OVCAR3 (cell line): Measurements from ENCODE around the genes SELPLG and UNG.

DNA sequence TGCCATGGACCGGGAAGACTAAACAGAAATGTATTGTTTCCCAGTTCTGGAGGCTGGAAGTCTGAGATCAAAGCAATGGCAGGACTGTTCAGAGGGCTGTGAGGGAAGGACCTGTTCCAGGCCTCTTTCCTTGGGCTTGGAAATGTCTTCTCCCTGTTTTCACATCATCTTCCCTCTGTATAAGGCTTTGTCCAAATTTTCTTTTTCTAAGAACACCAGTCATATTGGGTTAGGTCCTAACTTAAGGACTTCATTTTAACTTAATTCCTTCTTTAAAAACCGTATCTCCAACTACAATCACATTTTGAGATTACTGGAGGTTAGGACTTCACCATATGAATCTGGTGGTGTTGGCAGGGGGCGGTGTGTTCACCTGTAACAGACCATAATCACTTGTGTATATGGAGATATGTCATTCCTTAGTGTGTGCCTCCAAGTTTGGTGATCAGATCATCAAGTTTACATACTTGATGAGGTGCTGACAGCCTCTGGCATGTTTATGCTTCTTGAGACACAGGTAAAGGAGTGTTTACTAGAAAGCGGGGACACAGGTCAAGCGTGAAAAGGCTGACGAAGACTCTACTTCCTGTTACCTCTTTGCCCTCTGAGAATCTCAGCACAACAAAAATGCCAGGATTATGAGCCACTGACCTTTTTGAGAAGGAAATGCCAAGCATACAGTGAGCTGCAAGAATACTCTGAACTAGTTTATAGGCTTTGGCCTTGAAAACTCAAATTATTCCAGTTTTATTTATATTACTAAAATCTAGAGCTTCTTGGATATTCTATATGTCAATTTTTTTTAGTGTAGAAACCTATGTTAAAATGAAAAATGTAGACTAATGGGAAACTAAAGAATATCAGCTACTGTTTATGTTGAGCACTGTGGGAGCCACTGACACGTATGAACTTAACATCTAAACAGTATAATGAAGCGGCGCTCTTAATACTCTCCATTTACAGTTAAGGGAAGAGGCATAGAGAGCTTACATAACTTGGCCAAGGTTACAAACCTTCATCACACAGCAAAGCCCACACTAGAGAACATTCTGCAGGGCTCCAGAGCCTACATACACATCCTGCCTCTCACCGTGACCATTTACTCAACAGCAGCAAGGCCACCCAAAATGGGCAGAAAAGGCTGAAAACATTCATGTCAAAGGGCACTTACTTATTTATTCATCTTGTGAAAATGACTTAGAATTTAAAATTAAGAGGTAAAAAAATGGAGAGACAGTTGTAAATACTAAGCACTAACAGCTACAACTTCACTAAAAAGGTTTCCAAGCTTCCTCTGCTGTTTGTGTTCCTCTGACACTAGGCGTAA, 29.5 kb downstream of the PRDM4 start:
- RRBS = no CpG with 5 or more reads among the region's 11 CpGs

GRCh38 chr12:108315908-108316473, 23.1 kb downstream of the CMKLR1 start:
- RRBS = no CpG with 5 or more reads among the region's 7 CpGs

DNA sequence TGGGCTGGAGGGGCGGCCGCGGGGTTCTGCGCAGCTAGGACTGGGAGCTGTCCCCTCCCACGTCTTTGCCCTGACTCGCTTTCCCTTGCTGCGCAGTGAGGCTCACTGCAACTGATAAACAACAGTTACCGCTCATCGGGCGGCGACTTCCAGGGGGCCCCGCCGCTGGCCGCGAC, 275 bp downstream of the ISCU start:
- RRBS = no CpG with 5 or more reads among the region's 15 CpGs

GRCh38 chr12:108633461-108634293, at the start of gene SELPLG:
Gene SELPLG (minus strand): TSS chr12:108633894.
- RRBS = no CpG with 5 or more reads among the region's 14 CpGs

DNA sequence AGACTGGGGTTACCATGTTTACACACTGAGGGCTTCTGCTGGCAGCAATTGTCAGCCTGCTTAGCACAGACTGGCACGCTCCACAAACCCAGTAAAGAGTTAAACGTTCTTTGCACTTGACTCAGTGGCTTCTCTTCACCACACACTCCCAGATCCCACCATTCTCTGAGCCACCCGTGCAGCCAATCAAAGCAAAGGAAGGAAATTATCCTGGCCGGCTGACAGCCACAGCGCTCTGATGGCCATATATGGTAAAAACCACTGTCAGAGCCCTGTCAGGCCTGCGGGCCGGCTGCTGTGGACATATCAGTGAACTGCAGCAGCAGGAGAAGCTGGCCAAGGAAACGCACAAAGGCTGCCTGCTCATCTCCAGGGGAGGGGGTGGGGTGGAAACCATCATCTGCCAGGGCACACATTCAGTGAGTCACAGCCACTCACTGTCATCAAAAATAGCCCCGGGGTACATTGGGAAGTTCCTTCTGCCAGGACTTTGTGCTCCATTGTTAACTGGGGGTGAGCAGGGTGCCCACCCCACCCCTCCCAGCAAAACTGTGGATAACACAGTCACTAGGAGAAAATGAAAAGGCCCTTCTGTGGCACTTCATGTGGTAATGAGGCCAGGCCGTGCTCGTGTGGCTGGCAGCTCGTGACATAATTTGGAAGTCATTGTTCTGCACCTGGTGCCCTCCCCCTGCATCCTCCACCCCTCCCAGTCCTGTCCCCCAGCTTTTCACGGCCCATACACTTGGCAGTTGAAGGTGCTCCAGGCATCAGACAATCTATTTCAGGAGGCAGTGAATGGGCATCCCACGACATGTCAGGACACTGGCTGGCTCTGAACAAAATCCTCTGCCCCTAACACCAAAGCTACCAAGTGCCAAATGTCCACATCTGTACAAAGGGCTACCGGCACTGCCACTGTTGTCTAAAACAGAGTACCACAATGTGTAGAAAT, 39.6 kb downstream of the CORO1C start:
- RRBS = 10% methylated on average over 4 of the region's 15 CpGs

DNA sequence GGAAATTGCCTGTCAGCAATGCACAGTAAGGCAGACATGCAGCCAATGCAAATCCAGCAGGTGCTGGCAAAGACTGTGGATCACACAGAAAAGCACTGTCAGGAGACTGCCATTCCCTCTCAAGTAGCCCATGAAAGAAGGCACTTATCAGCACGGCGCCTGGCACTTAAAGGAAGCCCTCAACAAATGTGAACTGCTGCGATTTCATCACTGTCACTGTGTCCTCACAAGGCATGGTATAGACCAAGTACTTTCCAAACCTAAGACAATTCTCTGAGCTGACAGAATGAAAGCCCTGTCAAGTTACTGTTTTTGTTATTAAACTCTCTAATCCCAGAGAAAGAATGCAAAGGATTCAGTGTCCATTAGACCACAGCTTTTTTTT, 38.9 kb downstream of the CORO1C start:
- RRBS = no CpG with 5 or more reads among the region's 3 CpGs

GRCh38 chr12:108700836-108701690, 30.3 kb downstream of the CORO1C start:
- RRBS = no CpG with 5 or more reads among the region's 12 CpGs

DNA sequence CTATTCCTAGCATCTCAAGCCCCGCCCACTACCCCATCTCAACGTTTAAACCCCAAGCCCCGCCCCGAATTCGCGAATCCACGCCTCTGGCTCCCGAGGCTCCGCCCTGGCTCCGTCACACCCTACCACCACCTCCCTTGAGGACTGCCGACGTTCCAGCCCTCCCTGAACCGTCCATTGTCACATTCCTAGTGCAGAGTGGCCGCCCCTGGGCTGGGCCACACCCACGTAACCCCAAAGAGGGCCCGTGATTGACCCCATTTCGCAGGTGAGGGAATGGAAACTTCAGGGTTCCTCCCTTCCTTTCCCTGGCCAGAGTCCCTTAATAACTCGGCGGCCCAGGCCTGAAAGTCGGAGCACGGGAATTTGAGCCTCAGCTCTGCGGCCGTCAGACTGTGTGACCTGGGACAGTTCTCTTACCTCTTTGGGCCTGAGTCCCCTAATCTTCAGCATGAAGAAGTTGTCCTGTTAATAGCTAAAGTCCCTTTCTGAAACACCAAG, 806 bp upstream of the CORO1C start:
- RRBS = no CpG with 5 or more reads among the region's 23 CpGs

DNA sequence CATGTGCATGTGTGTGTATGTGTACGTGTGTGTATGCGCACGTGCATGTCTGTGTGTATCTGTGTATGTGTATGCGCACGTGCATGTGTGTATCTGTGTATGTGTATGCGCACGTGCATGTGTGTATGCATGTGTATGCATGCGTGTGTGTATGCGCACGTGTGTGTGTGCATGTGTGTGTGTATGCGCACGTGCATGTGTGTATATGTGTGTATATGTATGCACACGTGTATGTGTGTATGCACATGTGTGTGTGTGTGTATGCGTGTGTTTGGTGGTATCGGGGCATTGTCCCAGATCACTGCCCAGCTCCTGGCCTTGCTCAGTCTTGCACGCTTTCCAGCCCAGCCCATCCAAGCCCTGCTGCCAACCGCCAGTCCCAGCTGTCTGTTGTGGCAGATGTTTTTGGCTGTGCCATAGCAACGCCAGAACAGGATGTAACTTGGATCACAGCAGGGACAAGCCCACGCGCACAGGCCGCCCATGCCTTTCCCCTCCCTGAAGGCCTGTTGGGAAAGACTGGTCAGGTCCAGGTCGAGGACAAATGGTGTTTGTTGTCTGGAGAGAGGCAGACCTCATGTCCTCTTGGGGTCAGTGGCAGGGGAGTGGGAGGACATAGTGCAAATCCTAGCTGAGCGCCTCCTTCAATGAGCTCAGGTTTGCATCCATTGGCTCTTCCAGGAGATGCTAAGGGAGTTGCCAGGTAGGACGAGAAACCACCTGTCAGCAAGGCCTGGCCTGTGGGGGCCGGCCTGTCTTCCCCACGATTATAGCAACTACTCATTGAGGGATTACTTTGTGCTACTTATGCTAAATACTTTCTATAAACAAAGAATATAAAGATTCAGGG, 42.4 kb upstream of the CORO1C start:
- RRBS = no CpG with 5 or more reads among the region's 26 CpGs

DNA sequence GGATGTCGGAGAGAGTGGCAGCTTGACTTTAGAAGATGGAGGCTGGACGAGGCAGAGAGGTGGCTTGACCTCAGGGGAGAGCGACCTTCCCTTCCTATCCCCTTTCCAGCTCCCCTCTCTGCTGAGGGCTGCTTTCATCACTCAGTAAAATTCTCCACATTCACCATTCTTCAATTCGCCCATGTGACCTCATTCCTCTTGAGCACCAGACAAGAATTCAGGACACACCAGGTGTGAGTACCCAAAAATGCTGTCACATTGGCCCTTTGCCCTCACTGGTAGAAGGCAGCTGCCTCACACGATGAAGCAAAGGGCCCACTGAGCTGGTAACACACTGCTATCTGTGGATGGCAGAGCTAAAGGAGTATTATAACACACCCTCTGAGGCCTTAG, 59.8 kb downstream of the SSH1 start:
- RRBS = no CpG with 5 or more reads among the region's 5 CpGs

DNA sequence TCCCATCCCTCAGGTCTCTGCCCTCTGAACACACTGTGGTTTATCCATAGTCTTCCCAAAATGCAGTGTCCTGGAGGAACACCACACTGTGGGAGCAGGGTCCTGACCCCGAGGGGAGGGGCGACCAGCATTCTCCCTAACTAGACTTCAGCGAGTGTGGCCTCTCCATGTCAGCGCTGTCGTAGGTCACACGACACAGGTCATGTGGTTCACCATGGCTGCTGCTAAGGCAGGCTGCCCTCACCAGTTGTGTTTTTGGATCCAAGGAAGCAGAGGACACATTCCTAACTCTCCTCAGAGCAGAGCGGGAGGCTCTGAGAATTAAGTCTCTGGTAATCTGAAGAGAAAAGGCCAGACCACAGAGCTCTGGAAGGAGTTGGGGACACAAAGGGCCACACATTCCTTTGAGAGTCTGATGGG, 50.4 kb downstream of the SSH1 start:
- RRBS = no CpG with 5 or more reads among the region's 7 CpGs

DNA sequence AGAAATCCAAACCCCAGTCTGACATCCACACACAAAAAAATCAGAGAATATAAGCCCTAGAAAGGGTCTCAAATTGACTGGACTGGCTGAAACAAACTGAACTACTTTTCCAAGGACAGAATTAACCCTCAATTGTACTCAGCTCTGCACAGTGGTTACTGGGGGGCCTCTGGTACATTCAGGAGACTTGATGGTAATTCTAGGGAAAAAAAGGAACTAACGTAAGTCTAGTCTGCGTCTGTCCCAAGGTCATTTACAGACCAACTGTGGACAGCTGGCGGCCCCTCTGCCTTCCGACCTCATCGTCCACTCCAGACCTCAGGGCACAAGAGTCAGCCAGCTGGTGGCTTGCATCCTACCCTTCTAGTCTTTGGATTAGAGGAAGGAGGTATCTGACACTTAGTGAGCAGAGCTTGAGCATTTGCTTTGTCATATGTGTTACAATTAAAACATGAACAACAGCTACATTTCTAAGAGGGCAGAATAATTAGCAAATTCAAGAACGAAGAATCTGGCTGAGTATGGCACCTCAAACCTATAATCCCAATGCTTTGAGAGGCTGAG, 36.7 kb downstream of the SSH1 start:
- RRBS = no CpG with 5 or more reads among the region's 6 CpGs

- RRBS = no CpG with 5 or more reads among the region's 4 CpGs
Measured at GRCh38 chr12:108823862-108824253, 33.5 kb downstream of the SSH1 start.

- RRBS = no CpG with 5 or more reads among the region's 2 CpGs
Measured at GRCh38 chr12:108907712-108908565, 28.0 kb downstream of the DAO start.

GRCh38 chr12:109052727-109053469, 522 bp downstream of the USP30 start:
- RRBS = 5% methylated on average over 8 of the region's 28 CpGs

- RRBS = no CpG with 5 or more reads among the region's 3 CpGs
Measured at GRCh38 chr12:109069210-109069442, 16.8 kb downstream of the USP30 start.

DNA sequence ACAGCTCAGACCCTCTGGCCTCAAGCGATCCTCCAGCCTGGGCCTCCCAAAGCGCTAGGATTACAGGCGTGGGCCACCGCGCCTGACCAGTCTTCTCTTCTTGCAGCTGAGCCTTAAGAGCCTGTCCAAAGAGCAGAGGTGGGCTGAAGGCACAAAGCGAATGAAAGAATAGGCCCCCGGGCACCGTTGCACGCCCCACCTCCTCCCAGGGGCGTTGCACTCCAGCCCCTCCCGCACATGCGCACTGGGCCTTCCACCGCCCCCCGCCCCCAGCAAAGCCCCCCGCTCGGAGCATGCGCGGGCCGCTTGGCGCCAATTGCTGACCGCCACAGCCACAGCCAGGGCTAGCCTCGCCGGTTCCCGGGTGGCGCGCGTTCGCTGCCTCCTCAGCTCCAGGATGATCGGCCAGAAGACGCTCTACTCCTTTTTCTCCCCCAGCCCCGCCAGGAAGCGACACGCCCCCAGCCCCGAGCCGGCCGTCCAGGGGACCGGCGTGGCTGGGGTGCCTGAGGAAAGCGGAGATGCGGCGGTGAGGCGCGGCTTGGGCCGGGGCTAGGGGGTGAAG, at the start of gene UNG:
Gene UNG, plus strand, starts transcription at position 315 of the 565 bp plus-strand sequence.
- RRBS = 4% methylated on average over 18 of the region's 44 CpGs

DNA sequence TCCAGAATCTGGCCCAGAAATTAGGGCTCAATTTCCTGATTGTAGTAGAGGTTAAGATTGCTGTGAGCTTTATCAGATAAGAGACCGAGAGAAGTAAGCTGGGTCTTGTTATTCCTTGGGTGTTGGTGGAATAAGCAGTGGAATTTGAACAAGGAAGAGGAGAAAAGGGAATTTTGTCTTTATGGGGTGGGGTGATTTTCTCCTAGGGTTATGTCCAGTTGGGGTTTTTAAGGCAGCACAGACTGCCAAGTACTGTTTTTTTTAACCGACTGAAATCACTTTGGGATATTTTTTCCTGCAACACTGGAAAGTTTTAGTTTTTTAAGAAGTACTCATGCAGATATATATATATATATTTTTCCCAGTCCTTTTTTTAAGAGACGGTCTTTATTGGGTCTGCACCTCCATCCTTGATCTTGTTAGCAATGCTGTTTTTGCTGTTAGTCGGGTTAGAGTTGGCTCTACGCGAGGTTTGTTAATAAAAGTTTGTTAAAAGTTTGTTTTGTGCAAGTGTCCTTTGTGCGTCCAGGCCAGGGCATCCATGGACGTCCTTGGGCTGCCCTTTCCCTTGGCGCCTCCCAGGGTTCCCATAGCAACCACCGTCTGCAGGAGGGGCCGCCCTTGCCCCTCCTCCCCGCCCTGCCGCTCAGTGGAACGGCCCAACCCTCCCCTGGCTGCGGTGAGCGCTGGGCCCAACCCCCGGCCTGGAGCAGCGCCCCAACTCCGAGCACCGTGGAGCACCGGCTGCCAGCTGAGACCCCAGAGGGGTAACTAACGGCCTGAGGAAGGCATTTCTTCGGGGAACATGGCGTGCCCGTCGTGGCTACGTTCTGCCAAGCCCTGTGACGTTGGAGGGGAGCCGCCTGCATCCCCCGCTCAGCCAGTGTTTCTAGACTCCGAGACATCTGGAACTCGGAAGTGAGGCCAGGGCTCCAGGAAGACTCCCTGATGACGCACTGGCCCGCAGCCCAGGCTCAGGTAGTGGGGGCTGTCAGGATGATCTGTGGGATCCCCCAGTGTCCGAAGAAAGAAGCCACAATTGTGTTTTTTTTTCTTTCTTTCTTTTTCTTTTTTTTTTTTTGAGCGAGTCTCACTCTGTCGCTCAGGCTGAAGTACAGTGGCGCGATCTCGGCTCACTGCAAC, 5.5 kb upstream of the ACACB start:
- RRBS = 7% methylated on average over 5 of the region's 40 CpGs

- RRBS = no CpG with 5 or more reads among the region's 17 CpGs
Measured at GRCh38 chr12:109131454-109132090, 15.2 kb downstream of the ACACB start.

DNA sequence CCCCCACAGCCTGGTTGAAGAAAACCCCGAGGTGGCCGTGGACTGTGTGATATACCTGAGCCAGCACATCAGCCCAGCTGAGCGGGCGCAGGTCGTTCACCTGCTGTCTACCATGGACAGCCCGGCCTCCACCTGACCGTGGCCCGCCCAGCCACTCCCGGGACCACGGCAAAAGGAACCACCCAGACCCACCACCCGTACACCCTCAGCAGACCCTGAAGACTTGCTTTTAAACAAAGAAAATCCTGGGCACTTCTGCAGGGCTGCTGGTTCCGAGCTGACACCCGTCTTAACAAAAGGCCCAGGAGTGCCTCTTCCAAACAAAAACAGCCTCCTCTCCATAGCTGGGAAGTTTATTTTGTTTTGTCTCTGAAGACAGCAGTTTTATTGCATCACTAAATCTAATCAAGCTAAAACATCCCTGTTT, 42.8 kb downstream of the FOXN4 start:
- RRBS = no CpG with 5 or more reads among the region's 13 CpGs